Colic lymph node (tissue), 1 donor: ENCODE data around the gene PARD6B.

DNA sequence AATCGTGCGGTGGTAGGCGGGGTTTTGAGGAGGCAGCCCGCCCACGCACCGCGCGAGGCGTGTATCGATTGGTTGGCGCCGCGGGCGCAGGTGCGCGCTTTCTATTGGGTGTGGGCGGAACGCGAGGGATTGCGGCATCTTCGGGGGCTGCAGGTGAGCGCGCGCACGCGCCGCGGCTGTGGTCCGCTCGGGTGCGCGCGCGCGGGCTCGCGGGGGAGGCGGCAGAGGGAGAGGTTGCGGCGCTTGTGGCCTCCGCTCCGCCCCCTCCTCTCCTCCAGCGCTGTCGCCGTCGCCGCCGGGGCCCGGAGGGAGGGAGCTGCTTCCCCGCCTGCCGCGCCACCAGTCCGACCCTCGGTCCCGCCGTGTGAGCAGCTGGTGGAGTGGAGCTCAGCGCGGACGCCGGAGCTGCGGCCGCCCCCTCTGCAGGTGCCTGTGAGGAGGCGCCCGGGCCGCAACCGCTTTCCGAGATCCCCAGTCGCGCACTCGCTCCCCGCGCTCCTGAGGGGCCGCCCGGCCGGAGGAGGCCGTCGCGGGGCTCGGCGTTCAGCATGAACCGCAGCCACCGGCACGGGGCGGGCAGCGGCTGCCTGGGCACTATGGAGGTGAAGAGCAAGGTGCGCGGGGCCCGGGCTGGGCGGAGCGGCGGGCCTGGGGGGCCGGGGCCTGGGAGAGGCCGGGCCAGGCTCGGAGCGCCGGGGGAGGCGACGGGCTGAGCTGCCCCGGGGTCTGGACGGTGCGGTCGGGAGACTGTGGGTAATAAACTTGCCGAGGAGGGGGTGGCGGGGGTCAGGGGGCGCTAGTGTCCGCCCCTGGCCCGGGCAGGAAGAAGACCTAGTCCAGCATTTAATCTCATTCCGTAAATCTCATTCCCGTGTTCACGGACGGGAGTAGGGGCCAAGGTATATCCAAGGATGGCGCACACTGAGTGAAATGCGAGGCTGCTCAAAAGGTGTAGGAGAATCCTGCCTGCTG is at the start of gene PARD6B:
Gene PARD6B, plus strand, starts transcription at position 342 of the 972 bp plus-strand sequence.
- PRO-cap: bidirectional peak, plus-strand start at position 137 of the sequence, minus-strand start outside the sequence

- PRO-cap: unidirectional peak, plus-strand start at chr20:50756493
Observed at GRCh38 chr20:50756265-50756732, 24.9 kb downstream of the PARD6B start.

DNA sequence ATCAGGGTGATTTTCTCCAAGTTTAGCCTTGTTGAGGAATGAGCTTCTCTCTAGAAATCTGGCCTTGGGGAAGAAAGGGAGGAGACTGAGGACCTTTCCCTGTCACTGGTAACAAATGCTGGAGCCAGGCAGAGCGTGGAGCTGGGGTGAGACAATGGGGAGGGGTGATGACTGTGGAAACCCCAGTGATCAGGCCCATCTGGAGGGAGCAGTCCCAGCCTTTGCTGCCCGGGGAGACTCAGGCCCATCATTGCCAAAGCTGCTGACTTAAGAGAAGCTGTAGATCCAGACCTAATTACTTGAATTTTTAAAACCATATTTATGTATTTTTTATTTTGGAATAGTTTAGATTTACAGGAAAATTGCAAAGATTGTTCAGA is 31.3 kb downstream of the BCAS4 start:
- PRO-cap: no peak

DNA sequence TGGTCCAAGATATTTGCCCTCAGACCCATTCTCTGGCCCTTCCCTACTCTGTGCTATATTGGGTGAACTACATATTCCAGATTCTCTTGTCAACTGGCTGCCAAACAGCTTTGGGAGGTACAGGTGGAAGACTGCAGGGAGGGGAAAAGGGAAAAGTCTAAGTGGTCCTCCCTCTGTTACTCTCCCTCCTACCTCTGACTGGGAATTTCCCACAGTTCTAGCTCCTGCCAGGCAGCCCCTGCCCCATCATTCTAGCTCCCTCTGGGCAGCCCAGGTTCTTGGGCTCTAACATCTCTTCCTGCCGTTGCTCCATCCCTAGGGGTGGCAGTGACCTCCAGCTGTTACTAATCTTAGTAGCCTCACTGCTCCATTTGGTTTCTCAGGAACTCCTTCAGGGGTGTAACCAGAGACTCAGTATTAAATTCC is 10.3 kb downstream of the DPM1 start:
- PRO-cap: no peak

GRCh38 chr20:51286467-51286972 is 256.0 kb downstream of the NFATC2 start:
- PRO-cap: no peak

DNA sequence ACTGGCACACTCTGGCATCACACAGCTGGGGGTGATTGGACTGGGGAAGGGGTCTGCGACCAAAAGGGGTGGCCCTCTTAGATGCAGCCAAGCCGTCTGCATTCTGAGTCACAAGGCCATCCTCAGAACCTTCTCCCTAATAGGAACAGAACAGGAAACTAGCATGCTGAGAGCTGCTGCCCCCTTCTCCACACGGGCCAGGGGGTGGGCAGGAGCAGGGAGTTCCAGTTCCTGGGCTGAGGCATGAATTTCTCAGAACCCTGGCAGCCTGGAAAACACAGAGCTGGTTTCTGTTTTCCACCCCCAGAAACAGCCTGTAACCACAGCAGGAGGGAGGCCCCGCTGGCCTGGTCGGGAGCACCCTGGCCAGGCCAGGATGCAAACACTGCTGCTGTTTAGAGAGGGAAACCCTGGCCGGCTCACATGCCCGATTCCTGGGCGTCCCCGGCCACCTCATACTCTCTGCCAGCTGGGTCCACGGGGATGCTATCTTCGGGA is 130.2 kb downstream of the NFATC2 start:
- PRO-cap: no peak

DNA sequence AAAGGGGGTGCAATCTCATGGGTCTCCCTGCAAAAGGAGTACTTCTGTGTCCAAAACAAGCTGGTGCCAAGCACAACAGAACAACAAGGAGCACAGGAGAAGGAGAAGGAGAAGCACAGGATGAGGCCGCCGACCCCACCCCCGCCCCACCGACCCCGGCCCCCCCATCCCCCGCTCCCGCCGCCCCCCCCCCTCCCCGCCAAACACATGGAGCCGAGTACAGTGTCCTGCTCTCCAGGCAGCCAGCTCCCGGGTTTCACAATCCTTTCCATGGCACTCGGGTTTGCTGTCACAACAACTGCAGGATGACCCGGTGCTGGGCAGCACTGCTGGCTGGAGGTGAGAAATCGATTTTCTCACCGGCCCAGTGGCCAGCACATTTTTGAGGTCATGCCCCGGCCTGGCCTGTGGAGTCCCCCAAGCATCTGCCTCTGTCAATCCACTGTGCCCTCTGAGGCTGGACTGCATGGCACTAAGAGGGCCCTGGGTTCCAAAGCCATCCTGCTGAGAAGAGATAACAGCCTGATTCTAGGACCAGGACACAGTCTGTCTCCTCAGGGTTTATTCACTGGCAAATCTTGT is 129.6 kb downstream of the NFATC2 start:
- PRO-cap: no peak

DNA sequence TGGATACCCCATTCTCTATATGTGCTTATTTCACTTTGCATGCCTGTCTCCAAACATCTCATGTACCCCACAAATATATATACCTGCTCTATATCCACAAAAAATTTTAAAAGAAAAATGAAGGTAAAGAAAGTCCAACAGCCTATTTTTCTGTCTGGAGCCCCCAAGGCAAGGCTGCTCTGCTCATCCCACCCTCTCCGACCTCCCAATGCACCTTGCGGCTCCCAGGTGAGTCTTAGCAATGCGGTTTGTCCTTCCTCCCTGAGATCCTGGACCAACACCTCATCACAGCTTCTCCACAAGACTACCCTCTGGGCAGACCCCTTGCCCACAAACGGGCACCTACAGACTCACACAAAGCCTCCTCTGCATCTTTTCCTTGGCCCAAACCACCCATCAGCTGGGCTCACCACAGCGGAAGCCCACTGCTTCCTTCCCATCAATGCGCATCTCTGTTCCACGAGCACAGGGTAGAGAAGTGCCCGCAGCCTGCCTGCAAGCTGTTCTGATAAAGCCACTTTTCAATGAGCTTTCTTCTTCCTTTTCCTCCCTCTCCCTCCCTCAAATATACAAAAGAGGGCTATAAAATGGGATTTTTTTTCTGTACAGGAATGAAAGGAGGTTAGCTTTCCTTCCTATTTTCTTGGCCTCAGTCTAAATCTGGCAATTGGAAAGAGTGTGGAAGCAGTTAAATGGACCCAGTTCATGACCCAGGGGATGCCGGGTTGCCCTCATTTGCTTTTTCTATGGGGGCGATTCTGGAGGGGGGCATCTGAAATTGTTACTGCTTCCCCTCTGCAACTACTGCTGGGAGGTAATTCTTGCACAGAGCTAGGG is 111.2 kb downstream of the NFATC2 start:
- PRO-cap: no peak

- PRO-cap: no peak
Observed at GRCh38 chr20:51497363-51497909, 45.1 kb downstream of the NFATC2 start.

DNA sequence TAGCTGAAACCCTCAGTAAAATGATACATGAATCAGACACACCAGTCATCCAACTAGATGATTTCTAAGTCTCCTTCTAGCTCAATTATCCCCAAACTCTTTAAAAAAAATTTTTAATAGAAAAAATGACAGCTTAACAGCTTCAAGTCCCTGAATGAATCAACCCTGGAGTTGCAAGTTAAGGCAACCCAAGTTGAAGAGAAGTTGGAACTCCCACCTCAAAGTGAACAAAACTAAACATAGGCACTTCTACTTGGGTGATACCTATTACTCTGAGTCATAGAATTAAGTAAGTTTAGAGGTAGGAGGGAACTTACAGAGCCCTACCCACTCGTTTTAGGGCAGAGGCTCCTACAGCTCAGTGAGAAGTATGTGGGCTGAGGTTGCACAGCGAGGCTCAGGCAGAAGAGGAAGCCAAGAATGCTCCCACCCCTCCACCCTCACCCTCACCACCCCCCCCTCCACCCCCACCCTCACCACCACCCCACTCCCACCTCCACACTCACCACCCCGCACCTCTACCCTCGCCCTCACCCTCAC is 42.3 kb downstream of the NFATC2 start:
- PRO-cap: bidirectional peak, plus-strand start at position 364 of the sequence, minus-strand start at position 229 of the sequence

DNA sequence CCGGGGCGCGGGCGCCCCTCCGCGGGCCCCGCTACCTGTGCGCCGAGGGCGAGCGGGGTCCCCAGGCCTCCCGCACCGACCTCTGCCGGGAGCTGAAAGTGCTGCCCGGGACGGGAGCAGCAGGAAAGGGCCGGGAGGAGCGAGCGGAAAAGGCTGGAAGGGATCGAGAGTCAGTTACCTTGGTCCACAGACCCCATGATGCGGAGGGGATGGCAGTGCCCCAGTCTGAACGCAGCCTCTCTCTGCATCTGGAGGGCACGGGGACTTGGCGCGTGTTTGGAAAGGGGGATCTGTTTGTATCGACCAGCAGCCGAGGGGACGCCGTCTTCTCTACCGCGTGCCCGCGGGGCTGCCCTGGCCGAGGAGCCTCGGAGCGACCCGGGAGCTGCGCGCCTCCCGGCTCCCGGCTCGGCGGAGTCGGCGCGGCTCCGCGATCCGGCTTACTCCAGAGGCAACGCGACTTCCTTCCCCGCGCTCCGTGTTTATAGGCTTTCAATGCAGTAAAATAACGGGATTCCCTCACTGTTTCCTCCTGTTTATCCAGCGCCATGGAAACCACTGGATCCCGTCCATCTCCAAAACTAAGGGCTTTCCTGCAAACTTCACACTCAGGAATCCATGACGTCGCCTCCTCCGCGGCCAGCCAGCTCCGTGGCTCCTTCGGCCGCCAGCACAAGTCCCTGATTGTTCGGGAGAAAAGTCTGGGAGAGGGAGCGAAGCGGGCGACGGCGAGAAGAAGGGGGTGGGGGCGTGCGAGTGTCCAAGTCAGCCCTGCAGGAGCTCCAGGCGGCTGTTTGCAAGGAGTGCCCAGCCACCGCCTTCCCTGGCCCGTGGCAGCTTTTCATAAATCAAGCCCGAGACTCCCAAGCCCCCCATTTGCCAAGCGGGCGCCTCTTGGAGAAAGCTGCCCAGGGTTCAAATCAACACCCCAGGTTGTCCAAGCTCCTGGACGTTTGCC is 20.1 kb upstream of the NFATC2 start:
- PRO-cap: bidirectional peak, plus-strand start at position 683 of the sequence, minus-strand start at position 458 of the sequence

GRCh38 chr20:52675603-52676218 is 296.4 kb upstream of the TSHZ2 start:
- PRO-cap: no peak

DNA sequence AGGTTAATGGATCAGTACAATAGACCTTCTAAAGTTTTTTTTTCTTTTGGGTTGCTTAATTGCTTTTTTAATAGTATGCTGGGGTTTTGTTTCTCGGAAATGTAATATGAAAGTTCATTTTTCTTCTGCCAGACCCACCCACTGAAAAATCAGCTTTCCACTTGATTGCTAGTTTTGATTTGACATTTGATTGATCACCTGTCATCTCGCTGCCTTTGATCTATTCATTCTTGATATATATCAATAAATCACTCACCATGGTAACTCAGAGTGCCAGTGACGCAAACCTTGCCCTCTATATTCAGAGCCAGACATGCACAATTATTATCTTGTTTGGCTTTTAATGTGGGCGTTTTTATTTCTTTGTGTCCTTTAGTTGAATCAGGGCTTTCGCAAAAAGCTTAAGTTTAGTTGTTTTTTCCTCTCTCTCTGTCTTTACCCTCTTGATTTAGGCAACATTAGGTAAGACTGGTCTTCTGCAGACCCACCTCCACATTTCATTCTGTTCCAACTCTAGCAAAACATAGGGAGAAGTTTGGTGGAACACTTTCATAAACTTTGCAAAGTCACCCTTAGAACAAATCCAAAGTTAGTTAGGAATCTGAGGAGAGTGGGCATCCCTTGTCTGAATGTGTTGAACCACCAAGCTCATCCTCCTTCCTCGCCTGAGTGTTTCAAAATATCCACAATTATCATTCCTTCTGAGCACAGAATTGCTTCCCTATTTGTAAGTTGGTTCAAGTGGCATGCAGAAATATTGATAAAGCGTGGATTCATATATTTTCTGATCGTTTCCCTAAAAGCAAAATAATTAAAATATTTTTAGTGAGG is 2.2 kb downstream of the TSHZ2 start:
- PRO-cap: bidirectional peak, plus-strand start at position 268 of the sequence, minus-strand start at position 143 of the sequence; unidirectional peak, minus-strand start at position 653 of the sequence

DNA sequence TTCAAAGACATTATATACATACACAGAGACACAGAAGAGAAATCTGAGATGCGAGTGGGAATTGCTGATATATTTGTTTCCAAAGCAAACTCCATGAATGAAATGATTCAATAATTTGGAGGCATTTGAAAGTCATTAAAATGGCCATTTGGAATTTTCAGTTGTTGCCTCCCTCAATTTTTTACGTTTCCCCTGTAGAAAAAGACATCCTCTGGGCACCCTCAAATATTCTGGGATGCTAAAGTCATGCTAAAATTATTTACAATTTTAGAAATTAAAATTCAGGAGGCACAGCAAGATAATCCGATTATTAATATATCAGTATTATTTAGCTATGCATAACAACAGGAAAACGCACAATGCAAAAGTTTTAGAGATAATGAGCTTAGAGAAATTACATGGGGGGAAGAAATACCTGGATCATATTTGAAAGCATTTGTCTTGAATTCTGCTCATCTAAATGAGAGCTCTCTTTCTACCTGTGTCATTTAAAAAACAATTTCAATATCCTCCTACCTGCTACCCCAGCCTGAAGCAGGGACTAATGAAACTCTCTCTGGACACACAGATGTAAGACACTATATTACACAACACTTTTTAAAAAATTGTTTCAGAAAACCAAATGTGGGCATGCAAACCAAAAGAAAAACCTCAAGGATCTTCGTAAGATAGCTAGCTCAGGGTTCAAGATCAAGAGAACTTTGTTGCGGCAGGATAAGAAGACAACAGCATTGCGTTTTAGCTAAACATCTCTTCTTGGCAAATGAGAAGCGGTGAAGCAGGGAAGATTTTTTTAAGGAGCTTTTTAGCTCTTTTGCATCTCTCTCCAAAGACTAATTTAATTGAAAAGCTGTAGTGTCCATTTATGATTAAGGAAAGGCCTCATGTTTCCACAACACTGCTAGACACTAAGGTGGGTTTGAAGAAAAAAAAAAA is 7.6 kb downstream of the TSHZ2 start:
- PRO-cap: no peak

GRCh38 chr20:53006866-53007473 is 34.8 kb downstream of the TSHZ2 start:
- PRO-cap: no peak

GRCh38 chr20:53434580-53435128 is 159.0 kb downstream of the ZNF217 start:
- PRO-cap: no peak

DNA sequence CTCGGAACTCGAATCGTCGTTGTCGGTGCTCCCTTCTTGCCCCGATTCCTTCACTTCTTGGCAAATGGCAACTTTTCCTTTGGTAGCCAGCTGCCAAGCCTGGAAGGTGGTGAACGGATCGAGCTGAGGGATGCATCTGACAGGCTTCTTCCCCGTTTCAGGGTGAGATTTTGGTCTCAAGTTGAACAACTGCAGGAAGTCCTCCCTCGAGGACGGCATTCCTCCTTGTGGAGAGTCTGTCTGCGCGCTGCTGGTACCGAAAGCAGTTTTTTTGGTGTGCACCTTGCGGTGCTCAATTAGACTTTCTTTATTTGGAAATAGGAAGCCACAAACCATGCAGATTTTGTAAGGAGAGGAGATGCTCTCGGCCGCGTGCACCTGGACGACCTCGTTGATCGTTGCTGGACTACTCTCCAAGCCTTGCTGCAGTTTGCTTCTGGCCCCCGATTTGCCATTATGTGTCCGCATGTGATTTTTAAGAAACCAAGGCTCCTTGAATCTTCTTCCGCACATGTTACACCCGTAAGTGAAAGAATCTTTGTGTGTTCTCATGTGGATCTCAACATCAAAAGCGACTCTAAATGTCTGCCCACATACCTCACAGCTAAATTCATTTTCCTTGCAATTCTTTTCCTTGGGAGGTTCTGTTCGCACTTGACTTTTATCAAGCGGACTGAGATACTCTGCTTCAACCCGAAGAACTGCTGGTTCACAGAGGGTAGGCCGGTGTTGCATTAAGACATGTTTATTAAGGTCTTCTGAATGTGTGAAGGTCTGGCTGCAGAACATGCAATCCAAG is 11.6 kb downstream of the ZNF217 start:
- PRO-cap: bidirectional peak, plus-strand start at position 339 of the sequence, minus-strand start at position 227 of the sequence

DNA sequence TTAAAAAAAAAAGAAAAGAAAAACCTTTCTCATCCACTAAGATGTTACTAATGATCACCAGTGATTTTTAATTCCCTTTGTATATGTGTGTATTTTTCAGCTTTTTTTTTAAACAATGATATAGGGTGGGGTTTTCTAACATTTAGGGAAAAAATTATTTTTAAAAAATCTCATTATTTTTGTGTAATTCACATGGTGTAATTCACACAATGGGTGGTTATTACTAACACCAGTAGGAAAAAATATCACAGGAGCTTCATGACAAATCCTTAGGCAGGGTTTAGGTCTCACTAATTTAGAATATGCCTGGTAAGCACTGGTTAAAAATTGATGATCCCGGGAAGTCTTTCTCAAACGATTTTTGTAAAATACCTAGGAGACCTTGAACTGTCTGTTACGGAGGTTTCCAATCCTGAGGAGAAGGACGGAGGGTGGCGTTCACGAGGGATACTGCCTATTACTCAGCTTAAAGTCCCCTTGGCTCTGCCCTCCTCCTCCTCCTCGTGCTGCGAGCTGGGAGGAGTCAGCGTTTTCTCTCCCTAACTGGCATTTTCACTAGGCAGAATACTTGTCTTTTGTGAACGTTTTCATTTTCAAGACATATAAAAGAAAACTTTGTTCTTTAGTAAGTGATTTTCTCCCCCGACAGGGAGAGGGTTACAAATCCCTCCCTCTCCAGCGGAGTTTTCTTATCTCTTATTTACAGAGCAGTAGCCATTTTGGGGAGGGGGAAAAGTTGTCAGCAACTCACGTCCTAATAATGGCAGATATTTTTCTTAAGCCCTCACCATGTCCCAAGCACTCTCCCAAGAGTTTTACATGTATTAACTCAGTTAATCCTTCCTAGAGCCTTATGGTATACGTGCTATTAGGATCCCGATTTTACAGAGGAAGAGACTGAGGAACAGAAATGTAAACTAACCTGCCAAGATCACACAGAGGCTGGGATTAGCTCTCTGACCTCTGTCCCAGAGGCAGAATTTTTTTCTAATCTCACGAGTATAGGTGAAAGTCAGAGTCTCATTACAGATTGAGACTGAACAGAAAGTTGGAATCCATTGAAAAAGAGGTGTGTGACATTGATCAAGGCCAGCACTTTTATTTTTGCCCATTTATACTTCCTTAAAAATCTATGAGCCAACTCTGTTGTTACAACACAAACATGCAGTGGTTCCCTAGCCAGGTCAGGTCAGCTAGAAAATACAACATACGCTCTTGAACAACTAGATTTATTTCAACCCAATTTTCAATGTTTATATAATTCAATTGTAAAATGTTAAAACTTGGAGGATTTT is 29.9 kb upstream of the ZNF217 start:
- PRO-cap: bidirectional peak, plus-strand start at position 717 of the sequence, minus-strand start at position 463 of the sequence

DNA sequence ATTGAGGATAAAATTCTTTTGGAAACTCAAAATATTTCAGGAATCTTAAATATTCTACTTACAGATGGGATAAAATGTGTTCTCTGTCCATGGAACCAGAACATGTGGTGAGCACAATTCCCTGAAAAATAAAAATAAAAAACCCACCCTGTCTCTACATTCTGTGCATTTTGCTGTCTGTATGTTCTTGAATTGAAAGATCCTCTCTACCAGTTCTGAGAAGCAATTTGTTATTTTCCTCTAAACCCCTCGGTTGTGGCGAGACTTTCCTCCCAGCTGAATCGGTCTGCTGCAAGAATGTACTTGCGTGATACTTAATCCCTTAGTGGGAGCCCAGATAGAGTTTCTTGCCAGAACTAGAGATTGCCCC is 112.7 kb upstream of the ZNF217 start:
- PRO-cap: no peak

- PRO-cap: bidirectional peak, plus-strand start at chr20:53828862, minus-strand start at chr20:53828838
Observed at GRCh38 chr20:53828590-53829820, 235.4 kb upstream of the ZNF217 start.